GM23248 (cell line): ENCODE data around the genes PRPS2, RAB9A, TRAPPC2 and GPM6B.

DNA sequence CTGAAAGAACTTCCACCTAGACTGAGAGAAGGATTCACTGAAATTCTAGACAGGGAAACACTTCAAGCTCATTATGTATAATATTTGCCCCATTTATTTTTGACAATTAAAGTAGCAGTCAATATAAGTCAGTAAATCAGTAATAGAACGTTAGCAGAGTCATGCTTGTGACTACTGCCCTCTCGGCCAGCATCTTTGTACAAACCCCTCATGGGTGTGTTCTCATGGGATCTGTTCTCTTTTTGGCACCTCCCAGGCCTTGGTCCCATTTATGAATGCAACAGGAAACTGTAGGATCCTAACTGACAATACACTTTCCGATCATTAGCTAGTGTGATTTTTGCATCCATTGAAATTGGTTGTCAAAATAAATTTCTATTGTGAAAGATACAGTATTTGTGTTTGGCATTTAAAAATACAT is 2.9 kb downstream of the MSL3 start:
- RAMPAGE, long total RNA = no peak

DNA sequence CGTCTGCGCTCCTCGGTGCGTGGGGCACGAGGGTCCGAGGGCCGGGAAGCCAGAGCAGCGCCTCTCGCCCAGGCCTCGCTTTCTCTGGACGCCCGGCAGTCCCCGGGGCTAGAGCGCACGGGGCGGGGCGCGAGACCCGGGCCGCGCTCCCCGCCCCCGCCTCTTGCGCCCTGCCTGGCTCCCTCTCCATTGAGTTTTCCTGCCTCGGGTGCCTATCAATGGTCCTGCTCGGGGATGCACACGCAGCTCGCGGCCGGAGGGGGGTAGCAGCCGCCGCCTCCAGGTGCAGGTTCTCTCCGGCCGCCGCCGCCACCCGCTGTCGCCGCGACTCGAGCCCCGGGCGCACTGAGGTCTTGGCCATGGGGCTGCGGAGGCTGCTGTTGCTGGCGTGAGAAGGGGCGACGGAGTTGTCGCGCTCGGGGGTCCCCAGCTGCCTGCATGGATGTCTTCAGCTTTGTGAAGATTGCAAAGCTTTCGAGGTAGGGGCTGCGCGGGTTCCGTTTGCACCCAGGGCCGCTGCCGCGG is 323 bp downstream of the FRMPD4 start:
- RAMPAGE, long total RNA = no peak

GRCh38 chrX:12790814-12791616 is at the start of gene PRPS2:
PRPS2 (plus strand) TSS chrX:12791412.
- RAMPAGE, long total RNA = start-site peak on the plus strand at chrX:12791385-12791420, 47 and 74 reads in 2 replicates

- RAMPAGE, long total RNA = no peak
Measured at GRCh38 chrX:12953353-12953709, 21.6 kb upstream of the TMSB4X start.

DNA sequence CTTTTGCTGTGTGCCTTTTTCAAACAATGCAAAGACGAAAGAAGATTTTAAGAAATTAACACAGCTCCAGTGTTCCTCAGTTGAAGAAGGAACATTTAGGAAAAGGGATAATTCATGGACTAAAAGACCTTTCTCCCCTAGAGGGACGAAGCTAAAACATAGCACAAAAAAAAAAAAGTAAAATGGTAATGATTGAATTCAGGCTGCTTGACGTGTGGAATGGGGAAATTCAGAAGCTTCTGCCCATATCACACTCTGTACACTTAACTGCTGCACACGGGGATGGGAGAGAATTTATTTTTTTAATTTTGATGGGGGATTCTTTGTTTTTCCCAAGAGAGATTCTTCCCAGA is 3.7 kb downstream of the TMSB4X start:
- RAMPAGE, long total RNA = no peak

DNA sequence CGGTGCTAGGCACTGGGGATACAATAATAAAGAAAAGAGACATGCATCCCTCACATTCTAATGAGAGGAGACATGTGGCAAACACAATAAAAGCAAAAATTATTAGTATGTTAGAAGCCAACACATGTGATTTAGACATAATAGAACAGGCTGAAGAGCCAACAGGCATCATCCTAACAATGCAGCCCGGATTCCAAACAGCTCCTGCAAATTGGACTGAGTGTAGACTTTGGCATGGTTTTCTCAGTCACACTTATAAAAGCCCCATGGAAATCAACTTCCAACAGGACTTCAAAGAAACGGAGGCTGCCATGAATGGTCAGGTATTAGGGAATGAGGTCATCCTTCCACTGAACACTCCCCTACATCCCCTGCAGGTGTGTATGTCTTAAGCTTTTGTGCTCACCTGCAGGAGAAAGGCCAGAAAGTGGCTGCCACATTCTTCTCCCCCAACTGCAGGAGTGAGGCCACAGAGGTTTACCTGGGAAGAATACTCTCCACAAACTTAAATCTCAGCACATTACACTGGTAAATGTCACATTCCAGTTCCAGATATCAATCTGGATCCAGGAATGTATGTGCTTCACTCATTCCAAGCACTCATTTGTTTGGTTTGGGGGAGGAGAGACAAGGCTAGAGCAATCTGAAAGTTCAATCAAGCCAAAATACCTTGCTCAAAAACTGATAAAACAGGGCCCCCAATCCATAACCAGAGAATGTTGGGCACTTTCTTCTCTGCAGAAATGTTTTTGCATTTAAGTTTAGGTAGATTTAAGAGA is 15.6 kb downstream of the FAM9C start:
- RAMPAGE, long total RNA = no peak

DNA sequence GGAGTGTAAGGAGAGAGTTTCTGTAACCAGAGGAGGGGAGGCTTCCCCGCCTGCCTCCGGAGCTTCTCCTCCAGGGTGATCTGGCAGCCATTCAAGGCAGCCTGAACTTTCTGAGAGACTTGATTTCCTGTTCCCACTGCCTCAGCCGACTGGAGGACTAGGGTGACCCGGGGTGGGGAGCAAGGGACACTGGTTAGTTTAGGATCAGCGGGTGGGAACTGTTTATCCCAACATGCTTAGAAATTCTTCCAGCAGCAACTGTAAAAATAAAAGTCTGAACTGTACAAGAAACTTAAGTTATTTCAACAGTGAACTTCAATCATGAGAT is 15.0 kb downstream of the FAM9C start:
- RAMPAGE, long total RNA = no peak

DNA sequence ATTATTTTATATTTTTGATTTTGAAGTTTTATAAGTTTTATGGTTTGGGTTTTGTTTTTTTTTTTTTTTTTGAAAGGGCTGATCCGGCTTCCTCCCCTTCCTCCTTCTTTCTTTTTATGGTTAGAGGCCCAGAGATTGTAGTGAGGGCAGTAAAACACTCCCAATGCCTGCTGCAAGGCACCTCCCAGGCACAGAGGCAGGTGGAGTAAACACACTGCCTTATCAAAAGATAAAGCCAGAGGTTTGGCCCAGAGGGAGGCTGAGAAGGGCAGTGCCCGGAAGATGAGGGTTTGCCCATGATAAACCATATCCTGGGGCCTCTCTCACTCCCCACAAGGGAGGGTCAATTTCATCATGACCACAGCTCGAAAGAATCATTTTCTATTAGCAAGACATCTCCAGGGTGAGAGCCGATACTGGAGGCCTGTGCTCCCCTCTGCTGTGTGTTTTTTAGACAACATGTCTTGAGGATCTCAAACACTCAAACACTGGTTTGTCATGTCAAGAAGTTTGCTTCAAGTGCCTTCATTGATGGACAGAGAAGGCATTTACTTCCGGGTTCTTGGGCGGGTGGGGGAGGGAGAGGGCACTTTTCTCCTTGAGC is 98.5 kb upstream of the FAM9C start:
- RAMPAGE, long total RNA = no peak

GRCh38 chrX:13379096-13379784 is 59.4 kb upstream of the ATXN3L start:
- RAMPAGE, long total RNA = no peak

GRCh38 chrX:13473386-13474577 is 95.6 kb upstream of the EGFL6 start:
- RAMPAGE, long total RNA = no peak

DNA sequence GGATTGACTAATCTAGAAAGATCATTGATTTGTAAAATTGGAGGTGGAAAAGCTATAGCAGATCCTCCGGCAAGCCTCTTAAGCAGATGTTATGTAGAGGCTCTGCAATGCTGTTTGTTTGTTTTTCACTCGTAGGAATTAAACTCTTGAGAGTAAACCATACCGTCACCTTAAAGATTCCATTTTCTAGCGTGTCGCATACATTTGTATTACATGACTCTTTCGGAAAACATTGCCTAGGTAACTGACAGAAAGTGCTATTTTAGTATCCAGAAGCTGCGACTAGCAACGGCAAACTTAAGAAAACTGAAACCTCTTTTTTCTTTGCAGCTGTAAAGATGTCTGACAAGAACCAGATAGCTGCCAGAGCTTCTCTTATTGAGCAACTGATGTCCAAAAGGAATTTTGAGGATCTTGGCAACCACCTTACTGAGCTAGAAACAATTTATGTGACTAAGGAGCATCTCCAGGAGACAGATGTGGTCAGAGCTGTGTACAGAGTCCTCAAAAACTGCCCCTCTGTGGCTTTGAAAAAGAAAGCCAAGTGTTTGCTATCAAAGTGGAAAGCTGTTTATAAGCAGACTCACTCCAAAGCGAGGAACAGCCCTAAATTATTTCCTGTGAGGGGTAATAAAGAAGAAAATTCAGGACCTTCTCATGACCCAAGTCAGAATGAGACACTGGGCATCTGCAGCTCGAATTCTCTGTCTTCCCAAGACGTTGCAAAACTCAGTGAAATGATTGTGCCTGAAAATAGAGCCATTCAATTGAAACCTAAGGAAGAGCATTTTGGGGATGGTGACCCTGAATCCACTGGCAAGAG is 9.4 kb downstream of the TCEANC start:
- RAMPAGE, long total RNA = no peak

DNA sequence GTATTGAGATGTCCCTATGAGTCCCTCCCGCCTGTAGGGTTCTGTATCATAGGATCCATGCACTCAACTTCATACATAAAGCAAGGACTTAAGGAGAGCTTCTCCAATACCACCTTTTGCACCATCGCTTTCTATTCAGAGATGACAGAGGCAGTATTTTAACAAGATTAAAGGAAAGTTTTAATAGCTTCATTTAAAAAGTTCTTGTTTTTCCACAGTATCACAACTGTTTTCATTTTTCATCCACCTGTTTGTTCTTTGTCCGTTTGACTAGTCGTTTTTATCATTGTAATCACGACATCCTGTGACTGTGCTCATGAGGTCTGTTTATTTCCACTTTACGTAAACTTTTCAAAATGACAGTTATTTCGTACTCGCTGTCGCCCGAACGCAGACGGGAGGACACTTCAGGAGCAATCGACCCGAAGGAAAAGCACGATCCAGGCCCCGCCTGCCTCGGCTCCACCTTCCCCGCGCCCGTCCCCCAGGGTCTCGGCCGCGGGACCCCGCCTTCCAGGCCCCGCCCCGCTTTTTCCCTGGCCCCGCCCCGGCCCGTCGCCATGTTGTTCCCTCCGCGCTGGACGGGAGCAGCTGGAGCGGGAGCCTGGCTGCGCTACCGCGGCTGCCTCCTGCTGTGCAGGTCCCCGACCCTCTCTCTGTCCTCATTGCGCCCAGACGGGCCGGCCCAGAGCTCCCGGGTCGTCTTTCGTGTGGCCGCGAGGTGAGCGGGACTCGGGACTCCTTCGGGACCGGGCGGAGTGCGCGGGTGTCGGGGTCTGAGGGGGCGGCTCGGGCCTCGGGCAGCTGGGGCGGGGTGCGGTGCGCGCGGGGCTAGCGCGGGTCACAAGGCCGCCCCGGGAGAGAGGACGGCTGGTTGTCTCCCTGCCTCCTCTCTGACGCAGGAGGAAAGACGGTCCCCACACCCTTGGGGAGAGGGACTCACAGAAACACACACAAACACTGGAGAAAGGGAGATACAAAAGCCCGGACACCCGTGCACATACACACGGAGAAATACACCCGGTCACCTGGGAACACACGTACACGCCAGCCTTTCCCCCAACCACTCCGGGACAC is at the start of gene RAB9A:
Gene RAB9A, plus strand, starts transcription at position 561 of the 1,077 bp plus-strand sequence.
- RAMPAGE, long total RNA = start-site peak on the plus strand centred at position 580 of the sequence, 29 bp wide, 135 and 171 reads in 2 replicates

DNA sequence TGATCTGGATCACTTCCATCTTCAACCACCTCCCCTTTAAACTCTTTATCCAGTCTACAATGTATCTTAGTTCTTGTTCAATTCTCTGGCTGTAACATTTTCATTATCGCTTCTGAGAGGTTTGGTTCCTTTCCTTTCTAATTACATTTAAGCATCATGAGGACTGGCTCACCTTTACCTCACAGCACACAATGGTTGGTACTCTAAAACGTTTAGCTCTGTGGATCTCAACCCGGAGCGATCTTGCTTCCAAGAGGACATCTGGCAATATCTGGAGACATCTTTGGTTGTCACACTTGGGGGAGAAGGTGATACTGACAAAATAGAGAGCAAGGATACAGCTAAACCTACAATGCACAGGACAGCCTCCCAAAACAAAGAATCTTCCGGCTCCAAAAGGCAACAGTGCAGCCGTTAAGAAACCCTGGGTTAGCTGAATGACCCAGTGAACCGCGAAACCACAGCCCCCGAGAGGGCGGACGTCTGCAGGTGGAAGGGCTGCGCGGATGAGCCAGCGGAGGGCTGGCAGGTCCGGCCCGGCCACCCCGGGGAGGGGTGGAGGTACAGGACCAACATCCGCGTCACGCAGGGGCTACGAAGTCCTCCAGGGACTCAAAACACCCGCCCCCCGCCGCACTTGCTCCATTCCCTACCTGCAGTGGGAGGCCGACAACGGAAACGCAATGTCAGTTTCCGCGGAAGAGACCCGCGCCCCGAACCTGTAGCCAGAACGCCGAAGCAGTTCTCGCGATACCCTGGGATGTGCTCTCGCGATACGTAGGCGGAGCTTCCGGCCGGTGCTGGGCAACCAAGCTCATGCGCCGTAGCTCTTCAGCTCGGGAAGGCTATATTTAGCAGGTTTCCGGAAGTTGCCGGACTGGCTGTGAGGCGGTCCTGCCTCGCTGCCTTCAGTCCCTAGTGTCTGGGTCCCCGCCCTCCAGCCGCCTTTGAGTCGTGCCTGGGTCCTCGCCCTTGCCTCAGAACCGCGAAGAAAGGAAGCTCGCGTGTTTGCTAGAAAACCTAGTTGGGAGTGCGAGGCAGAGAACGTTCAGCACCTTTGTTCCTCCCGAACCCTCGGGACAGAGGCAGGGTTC is at the start of gene TRAPPC2:
Gene TRAPPC2, minus strand, starts transcription at position 749 of the 1,094 bp plus-strand sequence.
- RAMPAGE, long total RNA = start-site peak on the minus strand centred at position 718 of the sequence, 89 bp wide, 43 and 136 reads in 2 replicates

DNA sequence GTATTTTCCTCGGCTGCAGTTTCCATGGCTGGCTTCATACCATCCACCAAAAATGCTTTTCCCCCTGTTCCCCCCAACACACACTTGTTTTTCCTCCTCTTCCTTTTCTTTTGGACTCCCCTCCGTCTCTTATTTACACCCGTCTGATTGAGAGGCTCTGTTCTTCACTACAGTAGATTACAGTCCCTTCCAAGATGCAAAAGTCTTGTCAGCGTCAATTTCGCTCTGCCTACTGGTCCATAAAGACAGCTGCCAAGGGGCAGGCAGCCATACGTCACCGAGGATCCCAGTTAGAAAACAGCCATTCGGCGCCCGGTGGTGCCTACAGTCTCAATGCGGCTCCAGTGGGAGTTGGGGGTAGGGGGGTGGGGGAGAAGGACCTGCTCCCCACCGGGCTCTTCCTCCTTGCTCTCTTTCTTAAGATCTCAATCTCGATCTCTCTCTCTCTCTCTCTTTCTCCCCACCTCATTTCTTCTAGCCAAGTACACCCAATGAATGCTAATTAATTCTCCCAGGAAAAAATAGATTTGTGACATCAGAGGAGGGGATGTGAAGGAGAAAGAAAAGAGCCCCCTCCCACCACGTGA is at the start of gene GPM6B:
Gene GPM6B, minus strand, starts transcription at position 227 of the 587 bp plus-strand sequence.
- RAMPAGE, long total RNA = no peak

- RAMPAGE, long total RNA = no peak
Measured at GRCh38 chrX:13983797-13984139, 45.9 kb downstream of the GEMIN8 start.

- RAMPAGE, long total RNA = no peak
Measured at GRCh38 chrX:14027720-14028103, 2.0 kb downstream of the GEMIN8 start.

DNA sequence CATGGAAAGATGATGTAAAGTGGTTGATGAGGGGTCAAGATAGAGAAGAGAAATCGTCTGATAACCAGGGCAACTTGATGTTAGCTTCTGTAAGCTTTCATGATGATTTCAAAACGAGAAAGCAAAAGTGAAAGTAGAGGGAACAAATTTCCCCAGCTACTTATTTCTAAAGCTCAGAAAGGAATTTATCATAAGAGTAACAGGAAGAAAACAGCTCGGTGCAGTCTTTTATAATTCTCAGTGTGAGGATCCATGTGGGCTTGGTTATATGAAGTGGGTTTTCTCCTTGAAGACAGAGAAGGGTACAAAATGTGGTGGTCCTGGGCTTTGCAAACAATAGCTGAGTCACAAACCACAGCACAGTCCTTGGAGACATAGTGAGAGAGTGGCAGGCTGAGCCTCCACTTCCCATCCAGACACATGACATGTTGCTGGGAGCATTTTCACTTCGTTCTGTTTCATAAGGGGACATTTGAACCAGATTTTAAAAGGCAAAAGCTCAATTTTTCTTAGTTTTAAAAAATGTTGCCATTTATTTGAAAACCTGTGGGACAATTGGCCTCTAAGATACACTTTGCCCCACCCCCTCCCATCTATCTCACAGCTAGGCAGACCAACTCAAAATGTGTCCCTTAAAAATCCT is 32.0 kb upstream of the GLRA2 start:
- RAMPAGE, long total RNA = no peak

DNA sequence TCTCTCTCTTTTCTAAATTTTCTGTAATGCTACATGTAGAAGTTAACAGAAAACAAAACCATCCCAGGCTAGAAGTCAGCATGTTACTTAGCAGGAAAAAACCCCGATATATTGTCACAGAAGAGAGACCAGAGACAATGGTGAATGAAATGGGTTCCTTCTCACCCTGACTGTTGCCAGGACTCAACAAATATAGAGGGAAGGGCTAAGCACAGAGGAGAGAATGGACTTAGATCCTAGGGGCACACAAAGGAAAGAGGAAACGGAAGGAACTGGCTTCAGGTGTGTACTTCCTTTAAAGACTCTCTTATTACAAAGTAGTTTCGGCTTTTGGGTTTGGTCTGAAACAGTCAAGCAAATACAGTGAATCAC is 46.2 kb upstream of the S100G start:
- RAMPAGE, long total RNA = no peak

DNA sequence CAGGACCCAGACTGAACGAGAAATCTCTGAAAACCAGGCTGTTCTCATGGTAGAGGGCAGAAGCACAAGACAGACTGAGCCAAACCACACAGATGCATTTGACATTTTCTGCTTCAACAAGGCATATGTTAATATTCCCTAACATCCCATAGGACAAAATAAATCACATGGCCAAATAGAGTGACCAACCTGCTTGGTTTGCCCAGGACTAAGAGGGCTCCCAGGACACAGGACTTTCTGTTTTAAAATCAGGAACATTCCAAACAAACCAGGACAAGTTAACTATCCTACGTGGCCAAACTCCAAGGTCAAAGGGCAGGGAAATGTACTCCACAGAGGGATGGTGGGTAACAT is 11.7 kb downstream of the CTPS2 start:
- RAMPAGE, long total RNA = no peak

DNA sequence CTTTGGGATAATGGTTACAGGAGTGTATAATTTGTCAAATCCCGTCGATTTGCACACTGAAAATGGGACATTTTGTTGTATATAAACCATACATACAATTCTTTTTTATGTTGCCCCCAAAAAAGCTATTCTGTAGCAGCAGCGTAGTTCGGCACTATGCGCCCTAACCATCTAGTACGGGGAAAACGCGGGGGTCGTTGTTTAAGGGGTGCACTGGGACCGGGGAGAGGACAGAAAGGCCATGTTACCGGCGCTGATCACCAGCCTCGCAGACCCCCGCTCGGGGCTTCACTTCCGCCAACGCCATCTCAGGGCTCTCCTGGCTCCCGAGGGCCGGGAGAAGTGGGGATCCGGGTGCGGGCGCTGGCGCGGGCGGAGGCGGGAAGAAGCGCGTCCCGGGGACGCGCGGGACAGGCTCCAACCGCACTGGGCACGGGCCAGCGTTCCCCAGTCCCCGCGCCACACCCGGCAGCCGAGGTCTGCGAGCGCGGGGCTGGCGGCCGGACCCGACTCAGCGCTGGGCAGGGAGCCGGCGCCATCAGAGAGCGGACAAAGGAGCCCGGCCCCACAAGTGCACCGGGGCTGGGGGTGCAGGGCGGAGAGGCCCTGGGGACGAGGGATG is 697 bp downstream of the CTPS2 start:
- RAMPAGE, long total RNA = no peak